ENCODE measurements around a stretch of chr12.

- PRO-cap, 3 experiments: peak in 3 of 3 experiments; most common plus-strand start chr12:101878015 (in 1); most common minus-strand start chr12:101878026 (in 3)
- RAMPAGE, long total RNA, 4 experiments: no peak in any of the 4 experiments
- RRBS: 0% methylated on average over 7 of the region's 23 CpGs
Observed at GRCh38 chr12:101877830-101878259, 465 bp downstream of the DRAM1 start.

DNA sequence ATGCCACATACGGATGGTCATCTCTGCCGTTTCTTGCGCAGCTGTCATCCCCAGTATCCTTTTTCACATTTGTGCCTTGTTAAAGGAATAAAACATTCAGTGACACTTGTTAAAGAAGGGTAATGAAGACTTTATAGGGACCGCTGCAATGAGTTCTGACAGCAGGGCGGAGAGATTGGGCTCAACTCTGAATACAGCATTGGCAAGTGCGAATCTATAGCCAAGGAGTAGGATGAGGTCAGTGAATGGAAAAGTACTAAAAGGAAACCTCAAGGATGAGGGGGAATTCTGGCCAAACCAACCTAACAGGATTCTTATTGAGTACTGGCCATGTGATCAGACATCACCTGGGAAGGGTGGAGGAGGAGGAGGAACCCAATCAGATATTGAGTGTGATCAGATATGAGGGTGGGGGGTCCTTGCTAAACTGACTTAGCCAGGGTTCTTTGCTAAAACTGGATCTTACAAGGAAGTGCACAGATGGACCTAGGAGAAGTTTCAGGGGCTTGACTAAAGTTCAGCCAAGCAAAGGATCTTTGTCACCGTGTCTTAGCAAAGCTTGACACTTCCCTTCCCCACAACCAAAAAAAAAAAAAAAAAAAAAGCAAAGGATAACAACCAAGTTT lies 31.0 kb downstream of the DRAM1 start:
- PRO-cap, 3 experiments: no peak in any of the 3 experiments
- RAMPAGE, long total RNA, 4 experiments: no peak in any of the 4 experiments
- RRBS: no CpG with 5 or more reads among the region's 7 CpGs

GRCh38 chr12:101945535-101945940 lies 68.2 kb downstream of the DRAM1 start:
- PRO-cap, 3 experiments: no peak in any of the 3 experiments
- RAMPAGE, long total RNA, 4 experiments: no peak in any of the 4 experiments
- RRBS: no CpG with 5 or more reads among the region's 5 CpGs

GRCh38 chr12:102342597-102343134 lies 137.7 kb downstream of the IGF1 start:
- PRO-cap, 3 experiments: no peak in any of the 3 experiments
- RAMPAGE, long total RNA, 4 experiments: no peak in any of the 4 experiments
- RRBS: no CpG with 5 or more reads among the region's 3 CpGs

- PRO-cap, 3 experiments: no peak in any of the 3 experiments
- RAMPAGE, long total RNA, 4 experiments: no peak in any of the 4 experiments
- RRBS: 35% methylated on average over 10 of the region's 20 CpGs
Observed at GRCh38 chr12:102885023-102885956, 31.8 kb downstream of the PAH start.

GRCh38 chr12:103800307-103800756 lies 40.7 kb downstream of the NT5DC3 start:
- PRO-cap, 3 experiments: peak in 3 of 3 experiments; most common plus-strand start chr12:103800485 (in 3)
- RAMPAGE, long total RNA, 4 experiments: no peak in any of the 4 experiments
- RRBS: no CpG with 5 or more reads among the region's 9 CpGs

- PRO-cap, 3 experiments: no peak in any of the 3 experiments
- RAMPAGE, long total RNA, 4 experiments: no peak in any of the 4 experiments
- RRBS: no CpG with 5 or more reads among the region's 10 CpGs
Observed at GRCh38 chr12:103806644-103807627, 34.1 kb downstream of the NT5DC3 start.

GRCh38 chr12:103925182-103925764 lies 4.9 kb upstream of the HSP90B1 start:
- PRO-cap, 3 experiments: no peak in any of the 3 experiments
- RAMPAGE, long total RNA, 4 experiments: no peak in any of the 4 experiments
- RRBS: no CpG with 5 or more reads among the region's 4 CpGs

GRCh38 chr12:103997445-103997880 lies 31.8 kb downstream of the TDG start:
- PRO-cap, 3 experiments: no peak in any of the 3 experiments
- RAMPAGE, long total RNA, 4 experiments: no peak in any of the 4 experiments
- RRBS: no CpG with 5 or more reads among the region's 14 CpGs

DNA sequence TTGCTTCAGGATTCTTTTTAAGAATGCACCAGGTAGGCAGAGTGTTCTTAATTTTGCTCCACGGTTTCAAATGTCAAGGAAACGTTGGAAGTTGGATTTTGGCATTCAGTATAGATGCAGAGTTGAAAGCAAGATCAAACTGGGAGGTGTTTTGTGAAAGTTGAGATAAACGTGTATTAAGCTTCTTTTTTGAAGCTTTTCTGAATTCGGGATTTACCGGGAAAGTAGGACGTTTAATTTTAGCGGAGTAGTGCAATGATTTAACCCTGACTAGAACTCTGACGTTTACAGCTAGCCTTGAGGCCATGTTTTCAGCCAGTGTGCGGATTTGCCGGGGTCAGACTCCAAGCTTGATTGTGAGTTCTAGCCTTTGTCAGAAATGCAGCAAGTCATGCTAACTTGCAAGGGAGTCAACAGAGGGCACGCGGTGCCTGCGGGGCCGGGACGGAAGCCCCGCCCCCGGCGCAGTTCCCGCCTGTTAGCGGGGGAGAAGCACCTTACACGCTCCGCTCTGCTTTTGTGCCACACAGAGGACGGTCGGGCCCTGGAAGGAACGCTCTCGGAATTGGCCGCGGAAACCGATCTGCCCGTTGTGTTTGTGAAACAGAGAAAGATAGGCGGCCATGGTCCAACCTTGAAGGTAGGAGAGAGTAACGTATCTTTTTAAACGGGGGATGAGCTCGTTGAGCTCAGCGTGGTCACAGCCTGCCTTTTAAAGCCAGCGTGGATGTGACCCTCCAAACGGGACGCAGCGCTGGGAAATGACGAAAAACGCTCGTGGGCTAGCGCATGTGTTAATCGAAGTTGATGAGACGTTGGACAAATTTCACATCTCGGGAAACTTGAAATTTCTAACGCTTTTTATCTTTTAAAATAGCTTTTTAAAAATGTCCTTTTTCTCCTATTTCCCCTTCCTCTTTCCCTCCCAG lies 14.9 kb upstream of the EID3 start:
- PRO-cap, 3 experiments: peak in 3 of 3 experiments; most common plus-strand start position 529 of the sequence (in 2); most common minus-strand start position 380 of the sequence (in 3)
- RAMPAGE, long total RNA, 4 experiments: start-site peak on the plus strand in 4 of 4 experiments, centred at positions 510 to 577 of the sequence, 48 to 311 reads per replicate
- RRBS: under 1% methylated on average over 9 of the region's 47 CpGs

GRCh38 chr12:104372029-104372561 lies 68.6 kb downstream of the EID3 start:
- PRO-cap, 3 experiments: no peak in any of the 3 experiments
- RAMPAGE, long total RNA, 4 experiments: no peak in any of the 4 experiments
- RRBS: no CpG with 5 or more reads among the region's 11 CpGs

DNA sequence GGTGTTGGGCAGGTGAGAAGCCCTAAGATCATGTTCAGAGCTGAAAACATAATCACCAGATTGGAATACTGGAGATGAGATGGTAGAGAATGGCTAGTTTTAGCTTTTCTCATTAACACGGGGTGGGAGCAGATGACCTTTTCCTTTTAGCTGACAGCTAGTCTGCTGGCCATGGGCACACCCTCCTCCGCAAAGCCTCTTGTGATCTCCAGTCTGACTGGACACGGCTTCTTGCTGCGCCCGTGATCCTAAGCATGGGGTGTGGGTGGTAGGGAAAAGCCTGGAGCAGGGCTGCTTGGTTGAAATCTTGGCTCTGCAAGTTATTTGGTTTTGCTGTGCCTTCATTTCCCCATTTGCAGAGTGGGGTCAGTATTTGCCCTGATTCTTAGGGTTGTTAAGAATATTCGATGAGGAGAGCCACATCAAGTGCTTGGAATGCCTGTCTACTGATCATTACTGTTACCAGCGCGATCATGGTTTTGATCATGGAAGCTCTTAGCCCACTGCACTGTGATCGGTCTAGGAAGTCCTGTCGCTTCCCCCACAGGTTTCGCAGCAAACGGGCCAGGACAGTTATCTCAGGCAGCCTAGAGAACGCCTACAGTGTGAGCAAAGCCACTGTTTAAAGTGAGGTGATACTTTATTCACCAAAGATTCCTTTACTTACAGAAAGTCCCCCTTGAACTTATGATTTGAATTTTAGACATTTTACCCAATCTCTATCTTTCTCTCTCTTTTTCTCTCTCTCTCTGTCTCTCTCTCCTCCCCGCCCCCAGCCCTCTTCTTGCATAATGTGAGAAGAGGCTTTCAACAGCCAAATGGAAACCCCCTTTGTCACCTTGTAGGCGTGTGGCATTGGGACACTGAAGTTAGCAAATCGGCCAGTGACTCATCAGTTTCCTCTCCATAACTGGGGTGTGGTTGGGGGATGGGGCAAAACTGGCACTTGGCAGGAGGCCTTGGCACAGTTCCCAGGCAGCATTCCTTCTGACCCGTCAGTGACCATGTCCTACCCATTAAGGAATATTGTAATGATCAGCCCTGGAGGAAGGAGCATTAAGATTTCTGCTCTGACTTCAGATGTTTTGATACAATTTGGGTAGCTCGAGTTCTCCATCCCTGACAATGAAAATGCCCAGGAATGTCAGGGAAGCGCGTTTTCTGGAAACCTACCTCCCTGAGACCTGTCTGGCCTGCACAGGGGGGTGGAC lies 214.7 kb downstream of the CHST11 start:
- PRO-cap, 3 experiments: no peak in any of the 3 experiments
- RAMPAGE, long total RNA, 4 experiments: no peak in any of the 4 experiments
- RRBS: no CpG with 5 or more reads among the region's 20 CpGs

DNA sequence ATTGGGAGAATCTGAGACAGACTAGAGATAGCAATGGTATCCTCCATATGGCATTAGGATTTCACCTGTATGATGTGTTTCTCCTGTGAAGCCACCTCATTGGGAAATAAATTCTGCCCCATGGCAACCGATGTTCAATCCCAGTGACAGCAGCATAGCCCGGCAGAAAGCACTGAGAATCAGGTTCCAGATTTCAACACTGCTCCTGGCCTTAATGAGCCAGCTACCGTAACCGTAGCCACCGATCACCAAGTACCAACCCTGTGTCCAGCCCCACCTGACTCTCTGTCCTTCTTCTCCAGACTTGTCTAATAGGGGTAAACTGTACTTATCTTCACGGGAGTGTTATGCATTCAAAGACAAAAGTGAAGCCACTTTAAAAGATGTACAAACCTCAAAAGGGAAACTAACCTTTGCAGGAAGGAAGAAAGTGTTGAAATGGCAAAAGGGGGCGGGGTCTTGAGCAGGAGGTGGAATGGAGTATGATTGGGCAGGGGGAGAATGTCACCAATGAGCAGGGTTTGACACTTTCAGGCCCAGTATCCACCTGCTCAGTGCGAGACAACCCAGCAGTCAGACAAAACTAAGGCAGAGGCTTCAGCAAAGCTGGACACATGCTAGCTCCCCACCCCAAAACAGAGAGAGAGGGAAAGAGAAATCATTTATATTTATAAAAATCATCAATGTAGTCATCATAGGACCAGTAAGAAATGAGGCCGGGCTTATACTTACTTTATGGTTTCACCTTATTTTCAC lies 226.1 kb downstream of the CHST11 start:
- PRO-cap, 3 experiments: no peak in any of the 3 experiments
- RAMPAGE, long total RNA, 4 experiments: start-site peak on the plus strand in 1 of 4 experiments, centred at positions 23 to 337 of the sequence, 5 to 6 reads per replicate
- RRBS: no CpG with 5 or more reads among the region's 9 CpGs

DNA sequence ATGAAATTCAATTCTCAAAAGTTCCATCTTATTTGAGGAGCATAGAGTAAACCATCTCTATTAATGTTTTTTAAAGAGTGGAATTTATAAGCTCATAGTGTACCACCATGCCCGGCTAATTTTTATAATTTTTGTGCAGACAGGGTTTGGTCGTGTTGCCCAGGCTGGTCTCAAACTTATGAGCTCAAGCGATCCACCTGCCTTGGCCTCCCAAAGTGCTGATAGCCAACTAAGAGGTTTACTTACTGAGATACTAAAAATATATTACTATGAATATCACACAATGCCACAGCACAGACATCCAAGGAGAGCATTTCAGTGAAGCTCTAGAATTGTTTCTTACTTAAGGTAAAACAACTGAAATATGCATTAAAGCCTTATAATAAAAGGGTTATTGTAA lies 99.5 kb downstream of the SLC41A2 start:
- PRO-cap, 3 experiments: no peak in any of the 3 experiments
- RAMPAGE, long total RNA, 4 experiments: no peak in any of the 4 experiments
- RRBS: no CpG with 5 or more reads among the region's 3 CpGs

DNA sequence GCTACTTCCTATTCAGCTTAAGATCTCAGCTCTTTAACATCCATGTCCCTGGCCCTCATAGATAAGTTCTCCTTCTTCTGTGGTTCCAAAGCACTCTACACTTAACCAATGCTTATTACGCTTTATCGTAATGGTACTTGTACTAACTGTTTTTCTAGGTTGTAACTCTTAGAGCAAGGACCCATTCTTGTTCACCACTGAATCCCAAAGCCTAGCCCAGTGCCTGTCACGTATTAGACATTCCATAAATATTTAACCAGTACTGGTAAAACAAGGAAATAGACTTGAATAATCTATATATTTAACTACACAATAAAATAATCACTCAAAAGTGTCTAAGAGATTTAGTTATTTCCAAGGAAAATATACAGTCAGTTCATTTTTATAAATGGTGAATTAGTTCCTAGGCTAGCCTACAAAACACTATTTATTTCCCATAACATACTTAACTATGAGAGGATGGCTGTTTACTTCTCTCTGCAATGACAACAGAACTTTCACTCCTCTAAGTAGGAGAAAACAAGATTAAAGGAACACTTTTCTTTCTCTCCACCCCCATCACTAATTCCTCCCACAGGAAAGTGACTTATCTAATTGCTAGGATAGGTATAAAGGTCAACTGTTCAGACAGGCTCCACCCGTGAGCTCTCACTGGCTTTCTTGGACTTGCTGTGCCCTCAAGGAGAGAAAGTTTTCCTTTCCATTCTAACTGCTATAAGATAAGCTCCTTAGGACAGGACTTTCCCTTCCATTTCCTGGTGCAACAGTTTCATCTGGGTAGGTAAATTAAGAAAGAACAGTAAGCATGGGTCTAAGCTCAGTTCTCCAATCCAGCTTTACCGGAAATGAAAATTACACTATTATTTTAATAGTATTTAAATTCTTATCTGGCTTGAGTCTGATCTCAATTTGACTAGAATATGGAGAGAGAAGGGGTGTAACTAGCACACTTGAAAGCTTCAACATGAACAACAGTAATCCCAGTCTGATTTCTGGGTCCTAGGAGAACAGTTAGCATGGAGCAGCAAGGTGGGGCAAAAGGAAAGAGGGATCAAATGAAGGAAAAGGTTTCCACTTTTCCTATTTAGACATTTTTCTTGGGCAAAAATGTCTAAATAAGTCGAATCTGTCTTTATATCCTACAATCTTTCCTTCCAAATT lies 4.8 kb downstream of the SLC41A2 start:
- PRO-cap, 3 experiments: no peak in any of the 3 experiments
- RAMPAGE, long total RNA, 4 experiments: no peak in any of the 4 experiments
- RRBS: no CpG with 5 or more reads among the region's 6 CpGs

- PRO-cap, 3 experiments: no peak in any of the 3 experiments
- RAMPAGE, long total RNA, 4 experiments: no peak in any of the 4 experiments
- RRBS: no CpG with 5 or more reads among the region's 3 CpGs
Observed at GRCh38 chr12:105334650-105334952, 4.1 kb downstream of the C12orf75 start.

DNA sequence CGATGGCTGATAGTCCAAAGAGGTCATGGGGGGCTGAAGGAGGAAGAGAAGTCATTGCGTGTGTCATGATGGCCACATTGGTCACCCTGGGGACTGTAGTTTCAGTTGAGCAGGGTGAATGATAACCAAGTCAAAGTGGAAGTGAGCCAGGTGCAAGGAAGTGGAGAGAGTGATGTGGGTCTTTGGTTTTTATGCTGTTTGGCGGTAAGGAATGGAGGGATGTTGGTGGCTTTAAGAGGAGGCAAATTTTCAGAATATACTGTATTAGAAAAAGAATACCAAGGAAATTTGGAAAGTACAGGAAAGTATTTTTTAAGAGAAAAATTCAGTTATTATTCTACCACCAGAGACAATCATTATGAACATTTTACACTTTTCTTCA lies 21.7 kb downstream of the C12orf75 start:
- PRO-cap, 3 experiments: no peak in any of the 3 experiments
- RAMPAGE, long total RNA, 4 experiments: no peak in any of the 4 experiments
- RRBS: no CpG with 5 or more reads among the region's 3 CpGs

- PRO-cap, 3 experiments: no peak in any of the 3 experiments
- RAMPAGE, long total RNA, 4 experiments: no peak in any of the 4 experiments
- RRBS: no CpG with 5 or more reads among the region's 6 CpGs
Observed at GRCh38 chr12:105658265-105658931, 327.9 kb downstream of the C12orf75 start.

DNA sequence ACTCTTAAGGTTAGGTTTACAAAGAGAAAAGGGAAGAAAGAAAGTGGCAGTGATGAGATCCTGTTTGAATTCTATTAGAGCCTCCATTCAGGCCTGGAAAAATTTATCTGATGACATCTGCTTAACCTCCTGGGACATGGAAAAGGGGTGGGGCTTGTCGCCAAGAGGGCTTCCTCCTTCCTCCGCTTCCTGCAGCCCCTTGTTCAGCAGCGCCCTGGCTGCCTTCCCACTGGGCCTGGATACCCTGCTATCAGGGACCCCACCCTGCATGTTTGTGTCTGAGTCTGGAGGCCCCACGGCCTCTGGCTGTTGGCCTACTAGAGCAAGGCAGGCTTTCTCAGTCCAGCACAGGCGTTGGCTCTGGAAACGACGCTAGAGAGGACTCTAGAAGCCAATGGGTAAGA lies 342.0 kb downstream of the C12orf75 start:
- PRO-cap, 3 experiments: no peak in any of the 3 experiments
- RAMPAGE, long total RNA, 4 experiments: no peak in any of the 4 experiments
- RRBS: no CpG with 5 or more reads among the region's 7 CpGs

DNA sequence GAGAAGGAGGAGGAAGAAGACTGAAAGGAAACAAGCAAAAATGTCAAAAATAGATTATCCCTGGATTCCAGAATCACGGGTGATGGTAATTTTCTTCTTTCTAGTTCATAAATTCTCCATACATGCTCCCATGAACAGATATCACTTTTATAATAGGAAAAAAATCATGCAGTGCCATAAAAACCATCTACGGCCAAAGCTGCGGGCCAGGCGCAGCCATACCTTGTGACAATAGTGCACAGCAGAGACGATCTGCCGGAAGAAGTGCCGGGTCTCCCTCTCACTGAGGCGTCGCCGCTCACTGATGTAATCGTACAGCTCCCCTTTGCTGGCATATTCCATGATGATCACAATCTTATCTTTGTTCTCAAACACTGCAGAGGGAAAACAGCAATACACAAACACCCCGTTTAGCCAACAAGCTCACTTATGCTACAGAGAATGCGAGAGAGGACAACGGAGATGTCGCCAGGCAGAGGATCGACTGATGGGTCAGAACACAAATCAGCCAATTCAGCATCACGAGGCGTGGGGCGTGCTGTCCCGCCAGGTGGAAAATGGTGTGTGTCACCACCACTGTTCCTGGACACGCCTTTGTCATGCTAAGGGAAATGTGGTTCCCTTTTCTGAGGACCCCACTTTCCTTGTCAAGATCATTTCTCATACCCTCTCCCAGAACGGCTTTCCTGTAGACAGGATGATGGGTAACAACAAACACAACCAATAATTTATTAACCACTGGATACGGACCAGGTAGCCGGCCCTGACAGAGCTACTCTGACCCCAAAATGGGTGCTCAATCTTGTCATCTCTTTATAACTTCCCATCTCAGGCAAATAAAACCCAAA lies 52.0 kb downstream of the NUAK1 start:
- PRO-cap, 3 experiments: no peak in any of the 3 experiments
- RAMPAGE, long total RNA, 4 experiments: no peak in any of the 4 experiments
- RRBS: no CpG with 5 or more reads among the region's 24 CpGs